Right lobe of liver (tissue), 4 donors: ENCODE measurements around a stretch of chr3.

GRCh38 chr3:75502498-75503112 lies 161.5 kb upstream of the FRG2C start:
- PRO-cap, 4 experiments: no peak in any of the 4 experiments
- RAMPAGE, long total RNA, 2 experiments: no peak in any of the 2 experiments

GRCh38 chr3:76597863-76598456 lies 441.9 kb upstream of the ROBO2 start:
- PRO-cap, 4 experiments: no peak in any of the 4 experiments
- RAMPAGE, long total RNA, 2 experiments: no peak in any of the 2 experiments

DNA sequence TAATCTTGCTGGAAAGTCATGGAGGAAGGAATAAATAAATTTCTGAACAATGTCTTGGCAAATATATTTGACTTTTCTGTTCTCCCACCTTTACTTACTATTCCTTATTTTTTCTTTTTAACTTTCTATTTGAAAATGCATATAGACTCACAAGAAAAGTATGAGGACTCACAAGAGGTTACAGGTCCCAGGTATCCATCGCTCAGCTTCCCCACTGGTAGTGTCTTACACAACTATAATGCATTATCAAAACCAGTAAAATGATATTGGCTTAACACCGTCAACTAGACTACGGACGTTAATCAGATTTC lies 415.7 kb downstream of the ROBO1 start:
- PRO-cap, 4 experiments: no peak in any of the 4 experiments
- RAMPAGE, long total RNA, 2 experiments: no peak in any of the 2 experiments

DNA sequence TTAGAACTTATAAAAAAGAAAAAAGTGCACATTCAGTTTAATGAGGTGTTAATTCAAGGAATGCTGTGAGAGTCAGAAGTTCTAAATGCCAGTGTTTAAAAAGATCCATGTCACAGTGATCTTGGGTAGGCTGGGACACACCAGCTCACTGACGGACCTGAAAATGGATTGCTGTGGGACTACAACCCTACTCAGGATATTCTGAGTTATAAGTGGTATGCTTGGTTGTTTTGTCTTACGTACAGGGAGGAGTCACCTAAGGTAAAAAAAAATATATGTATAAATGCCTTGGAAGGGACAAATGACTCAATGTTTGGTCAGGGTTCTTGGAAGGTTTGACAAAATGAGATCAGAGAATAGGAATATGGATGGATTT lies 767.4 kb downstream of the GBE1 start:
- PRO-cap, 4 experiments: peak in 4 of 4 experiments; most common plus-strand start position 113 of the sequence (in 4)
- RAMPAGE, long total RNA, 2 experiments: start-site peak on the plus strand in 1 of 2 experiments, centred at position 135 of the sequence, 24 reads per replicate

- PRO-cap, 4 experiments: peak in 2 of 4 experiments; most common plus-strand start chr3:80994966 (in 1); most common minus-strand start chr3:80994918 (in 2)
- RAMPAGE, long total RNA, 2 experiments: no peak in any of the 2 experiments
Observed at GRCh38 chr3:80994856-80995197, 766.6 kb downstream of the GBE1 start.

DNA sequence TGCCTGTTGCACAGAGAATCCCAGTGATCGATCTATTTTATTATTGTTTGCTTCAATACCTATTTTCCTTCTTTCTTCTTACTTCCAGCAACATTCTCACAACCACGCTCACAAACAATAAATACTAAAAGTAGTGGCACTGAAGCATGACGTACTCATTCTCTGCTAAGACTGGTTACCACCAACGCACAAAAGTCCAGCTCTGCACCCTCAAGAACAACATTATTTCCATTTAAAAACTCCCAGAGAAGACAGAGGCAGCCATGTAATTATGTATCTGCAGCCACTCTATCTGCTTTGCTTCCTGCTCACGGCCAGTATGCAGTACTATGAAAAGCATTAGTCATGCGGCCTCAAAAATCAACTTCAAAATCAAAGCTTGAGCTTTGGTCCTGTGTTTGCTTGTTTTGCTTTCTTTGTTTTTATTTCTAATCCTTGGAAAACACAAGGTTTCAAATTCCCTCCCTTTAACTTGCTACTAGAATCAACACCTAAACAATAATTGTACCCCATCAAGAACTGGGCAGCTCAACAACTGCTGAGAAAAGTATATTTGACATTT lies 37.8 kb downstream of the GBE1 start:
- PRO-cap, 4 experiments: peak in 1 of 4 experiments; most common minus-strand start position 294 of the sequence (in 1)
- RAMPAGE, long total RNA, 2 experiments: no peak in any of the 2 experiments

DNA sequence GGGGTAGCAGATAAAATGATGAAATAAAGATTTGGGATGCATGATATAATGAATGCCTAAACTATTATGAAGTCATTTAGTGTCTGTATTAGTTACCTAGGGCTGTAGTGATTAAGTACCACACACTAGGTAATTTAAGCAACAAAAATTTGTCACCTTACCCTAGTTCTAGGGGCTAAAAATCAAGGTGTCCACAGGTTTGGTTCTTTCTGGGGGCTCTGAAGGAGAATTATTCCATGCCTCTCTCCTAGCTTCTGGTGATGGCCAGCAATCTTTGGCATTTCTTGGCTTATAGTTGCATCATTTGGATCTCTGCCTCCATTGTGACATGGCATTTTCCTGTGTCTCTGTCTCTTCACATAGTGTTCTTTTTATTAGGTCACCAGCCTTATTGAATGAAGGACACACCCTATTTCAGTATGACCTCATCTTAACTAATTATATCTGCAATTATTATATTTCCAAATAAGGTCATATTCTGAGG lies 3.1 kb upstream of the GBE1 start:
- PRO-cap, 4 experiments: no peak in any of the 4 experiments
- RAMPAGE, long total RNA, 2 experiments: no peak in any of the 2 experiments

- PRO-cap, 4 experiments: peak in 2 of 4 experiments; most common plus-strand start chr3:83093178 (in 2)
- RAMPAGE, long total RNA, 2 experiments: no peak in any of the 2 experiments
Observed at GRCh38 chr3:83093069-83093474, 1331.6 kb upstream of the GBE1 start.

GRCh38 chr3:86683004-86683567 lies 307.9 kb downstream of the VGLL3 start:
- PRO-cap, 4 experiments: no peak in any of the 4 experiments
- RAMPAGE, long total RNA, 2 experiments: no peak in any of the 2 experiments

DNA sequence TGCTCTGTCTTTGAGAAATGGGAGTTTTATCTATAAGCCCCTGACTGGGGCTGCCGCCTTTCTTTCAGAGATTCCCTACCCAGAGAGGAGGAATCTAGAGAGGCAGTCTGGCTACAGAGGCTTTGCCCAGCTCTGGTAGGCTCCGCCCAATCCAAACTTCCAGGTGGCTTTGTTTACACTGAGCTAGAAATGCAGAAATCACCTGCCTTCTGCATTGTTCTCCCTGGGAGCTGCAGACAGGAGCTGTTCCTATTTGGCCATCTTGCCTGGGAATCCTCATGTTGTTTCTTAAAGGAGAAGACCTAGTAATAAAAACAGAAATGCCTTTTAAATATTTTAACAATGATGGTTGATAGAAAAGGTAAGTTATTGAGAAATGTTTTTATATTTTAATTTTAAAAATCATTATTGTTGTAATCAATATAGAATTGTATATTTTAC lies 114.1 kb downstream of the VGLL3 start:
- PRO-cap, 4 experiments: no peak in any of the 4 experiments
- RAMPAGE, long total RNA, 2 experiments: no peak in any of the 2 experiments

DNA sequence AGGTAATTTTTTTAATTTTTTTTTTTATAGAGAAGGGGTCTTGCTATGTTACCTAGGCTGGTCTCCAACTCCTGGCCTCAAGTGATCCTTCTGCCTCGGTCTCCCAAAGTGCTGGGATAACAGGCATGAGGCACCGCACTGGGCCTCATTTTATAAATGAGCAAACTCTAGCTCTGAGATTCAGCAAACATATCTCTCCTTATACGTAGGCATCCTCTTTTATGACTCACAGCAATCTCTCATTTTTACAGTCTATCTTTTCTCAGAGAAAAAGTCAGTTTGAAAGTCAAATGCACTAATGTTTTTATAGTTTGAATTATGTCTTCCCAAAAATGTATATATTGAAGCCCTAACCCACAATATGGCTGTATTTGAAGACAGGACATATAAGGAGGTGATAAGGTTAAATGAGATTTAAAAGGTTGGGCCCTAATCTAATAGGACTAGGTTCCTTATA lies 1.2 kb upstream of the VGLL3 start:
- PRO-cap, 4 experiments: no peak in any of the 4 experiments
- RAMPAGE, long total RNA, 2 experiments: no peak in any of the 2 experiments

DNA sequence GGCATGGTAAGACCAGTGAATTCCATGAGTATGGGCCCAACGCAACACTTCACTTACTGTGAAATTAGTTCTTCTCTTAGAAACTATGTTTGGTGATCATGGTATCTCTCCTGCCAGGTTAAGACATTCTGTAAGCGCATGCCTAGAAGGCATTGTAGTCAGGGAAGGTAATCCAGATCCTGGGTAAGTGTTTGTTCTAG lies 89.1 kb upstream of the POU1F1 start:
- PRO-cap, 4 experiments: peak in 1 of 4 experiments; most common minus-strand start position 119 of the sequence (in 1)
- RAMPAGE, long total RNA, 2 experiments: no peak in any of the 2 experiments

- PRO-cap, 4 experiments: no peak in any of the 4 experiments
- RAMPAGE, long total RNA, 2 experiments: no peak in any of the 2 experiments
Observed at GRCh38 chr3:87997433-87997732, 61.4 kb downstream of the CGGBP1 start.

DNA sequence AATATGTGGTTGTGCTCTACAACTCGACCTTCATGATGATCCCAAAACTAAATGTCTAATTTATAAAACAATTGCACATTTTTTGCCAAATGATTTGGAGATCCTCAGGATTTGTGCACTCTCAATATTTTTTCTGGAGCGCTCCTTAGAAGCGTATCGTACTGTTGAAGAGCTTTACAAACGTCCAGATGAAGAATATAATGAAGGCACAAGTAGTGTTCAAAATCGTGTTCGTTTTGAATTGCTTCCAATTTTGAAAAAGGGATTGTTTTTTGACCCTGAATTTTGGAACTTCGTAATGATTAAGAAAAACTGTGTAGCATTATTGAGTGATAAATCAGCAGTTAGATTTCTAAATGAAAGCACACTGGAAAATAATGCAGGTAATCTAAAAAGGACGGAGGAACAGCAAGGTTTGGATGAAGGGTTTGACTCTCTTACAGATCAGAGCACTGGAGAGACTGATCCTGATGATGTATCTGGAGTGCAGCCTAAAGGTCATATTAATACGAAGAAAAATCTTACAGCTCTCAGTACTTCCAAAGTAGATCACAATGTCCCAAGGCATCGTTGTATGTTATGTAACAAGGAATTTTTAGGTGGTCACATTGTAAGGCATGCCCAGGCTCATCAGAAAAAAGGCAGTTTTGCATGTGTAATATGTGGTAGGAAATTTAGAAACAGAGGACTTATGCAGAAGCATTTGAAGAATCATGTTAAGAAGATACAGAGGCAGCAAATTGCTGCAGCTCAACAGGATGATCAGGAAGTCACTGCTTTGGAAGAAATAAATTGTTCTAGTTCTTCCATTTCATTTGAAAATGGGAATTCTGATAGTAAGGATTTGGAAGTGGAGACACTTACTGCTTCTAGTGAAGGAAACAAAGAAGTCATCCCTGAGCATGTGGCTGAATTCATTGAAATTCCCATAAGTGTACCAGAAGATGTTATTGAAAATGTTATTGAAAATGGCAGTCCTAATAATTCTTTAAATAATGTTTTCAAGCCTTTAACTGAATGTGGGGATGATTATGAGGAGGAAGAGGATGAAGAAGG lies 10.7 kb upstream of the C3orf38 start:
- PRO-cap, 4 experiments: no peak in any of the 4 experiments
- RAMPAGE, long total RNA, 2 experiments: no peak in any of the 2 experiments

- PRO-cap, 4 experiments: no peak in any of the 4 experiments
- RAMPAGE, long total RNA, 2 experiments: no peak in any of the 2 experiments
Observed at GRCh38 chr3:89699138-89699695, 591.8 kb downstream of the EPHA3 start.

DNA sequence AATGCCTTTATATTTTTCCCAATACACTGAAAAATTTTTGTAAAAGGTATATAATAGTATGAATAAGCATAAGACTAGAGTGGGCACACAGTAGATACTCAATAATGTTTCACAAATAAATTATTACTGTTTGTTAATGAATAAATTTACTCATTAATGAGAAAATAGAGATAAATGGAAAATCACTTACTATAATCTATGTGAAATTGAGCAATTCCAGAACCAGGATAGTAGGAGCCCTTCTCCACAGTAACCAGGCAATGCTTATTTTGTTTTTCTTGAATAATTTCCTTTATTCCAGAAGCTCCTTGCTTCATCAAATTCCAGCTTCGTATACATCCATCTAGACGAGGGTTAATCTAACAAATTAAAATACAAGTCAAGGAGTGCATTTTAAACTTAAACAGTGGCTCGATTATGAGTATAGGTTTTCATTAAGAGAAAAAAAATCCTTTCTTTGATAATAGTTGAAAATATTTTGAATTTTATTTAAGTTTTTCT lies 89.1 kb downstream of the PROS1 start:
- PRO-cap, 4 experiments: no peak in any of the 4 experiments
- RAMPAGE, long total RNA, 2 experiments: start-site peak on the minus strand in 2 of 2 experiments, centred at positions 231 to 233 of the sequence, 156 to 177 reads per replicate

DNA sequence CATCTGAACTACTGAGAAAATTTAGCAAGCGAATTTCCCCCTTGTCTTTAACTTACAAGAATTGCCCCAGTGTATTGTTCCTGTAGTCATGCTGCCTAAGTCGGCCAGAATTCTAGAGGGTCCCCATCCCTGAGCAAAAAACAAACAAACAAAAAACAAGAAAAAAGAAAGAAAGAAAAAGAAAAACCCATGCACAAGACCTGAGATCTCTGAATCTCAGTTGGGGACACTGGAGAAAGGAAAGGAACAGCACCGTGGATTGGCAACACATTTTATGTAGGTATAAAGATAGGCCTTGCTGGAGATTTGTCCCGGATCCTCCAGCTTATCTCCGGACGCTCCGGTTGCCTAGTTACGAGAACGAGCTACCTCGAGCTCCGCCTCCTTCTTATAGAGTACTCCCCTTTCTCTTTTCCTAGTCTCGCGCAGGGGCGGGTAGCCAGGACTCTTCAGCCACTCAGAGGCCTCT lies 333 bp upstream of the ARL13B start:
- PRO-cap, 4 experiments: peak in 3 of 4 experiments; most common minus-strand start position 362 of the sequence (in 1)
- RAMPAGE, long total RNA, 2 experiments: no peak in any of the 2 experiments

DNA sequence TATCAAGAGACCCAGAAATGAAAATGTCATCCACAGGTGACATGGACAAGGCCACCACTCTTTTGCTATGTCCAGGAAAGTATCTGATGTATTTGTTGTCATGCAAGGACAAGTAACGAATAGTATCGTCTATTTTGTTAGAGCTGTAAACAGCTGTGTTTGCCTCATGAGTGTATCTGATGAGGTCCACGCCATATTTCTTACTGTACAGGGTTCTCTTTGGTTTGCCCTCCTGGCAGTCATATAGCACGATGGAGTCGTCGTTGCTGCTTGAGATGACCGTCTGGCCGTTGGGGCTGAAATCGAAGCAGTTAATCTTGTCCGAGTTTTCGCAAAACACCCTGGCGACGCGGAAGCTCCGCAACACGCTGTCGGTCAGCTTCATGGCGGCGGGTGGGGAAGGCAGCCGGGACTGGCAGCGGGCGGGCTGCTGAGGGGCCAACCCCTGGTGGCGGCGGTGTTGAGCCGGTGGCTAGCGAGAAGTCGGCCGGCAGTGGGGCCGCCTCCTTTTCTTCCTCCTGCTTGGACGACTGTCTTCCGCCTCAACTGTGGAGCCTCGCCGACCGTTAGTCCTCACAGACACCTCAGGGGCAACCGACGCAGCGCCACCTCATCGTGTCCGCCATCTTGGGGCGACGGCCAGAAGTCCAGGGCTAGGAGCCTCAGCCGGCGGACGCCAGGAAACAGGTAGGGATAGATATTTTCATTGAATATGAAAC lies 874.9 kb downstream of the NSUN3 start:
- PRO-cap, 4 experiments: no peak in any of the 4 experiments
- RAMPAGE, long total RNA, 2 experiments: no peak in any of the 2 experiments

- PRO-cap, 4 experiments: no peak in any of the 4 experiments
- RAMPAGE, long total RNA, 2 experiments: no peak in any of the 2 experiments
Observed at GRCh38 chr3:95721802-95722352, 1092.5 kb upstream of the EPHA6 start.

DNA sequence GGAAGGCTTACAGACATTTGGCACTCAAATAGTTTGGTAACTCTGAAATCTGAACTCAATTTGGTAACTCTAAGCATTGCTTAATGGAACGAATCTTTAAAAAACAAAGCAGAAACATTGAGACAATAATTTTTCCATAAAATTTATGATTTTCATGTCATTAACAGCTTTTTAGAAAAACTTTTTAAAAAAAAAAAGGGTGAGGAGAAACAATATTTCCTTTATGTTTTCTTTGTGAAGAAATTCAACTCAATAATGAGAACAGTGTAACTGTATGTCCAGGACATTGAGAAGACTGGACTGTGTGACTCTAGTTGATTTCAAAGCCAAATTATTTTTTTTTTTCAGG lies 64.4 kb downstream of the CRYBG3 start:
- PRO-cap, 4 experiments: peak in 3 of 4 experiments; most common plus-strand start position 188 of the sequence (in 1)
- RAMPAGE, long total RNA, 2 experiments: no peak in any of the 2 experiments